Airway epithelial cell (primary cell): ENCODE measurements around a stretch of chr18.

DNA sequence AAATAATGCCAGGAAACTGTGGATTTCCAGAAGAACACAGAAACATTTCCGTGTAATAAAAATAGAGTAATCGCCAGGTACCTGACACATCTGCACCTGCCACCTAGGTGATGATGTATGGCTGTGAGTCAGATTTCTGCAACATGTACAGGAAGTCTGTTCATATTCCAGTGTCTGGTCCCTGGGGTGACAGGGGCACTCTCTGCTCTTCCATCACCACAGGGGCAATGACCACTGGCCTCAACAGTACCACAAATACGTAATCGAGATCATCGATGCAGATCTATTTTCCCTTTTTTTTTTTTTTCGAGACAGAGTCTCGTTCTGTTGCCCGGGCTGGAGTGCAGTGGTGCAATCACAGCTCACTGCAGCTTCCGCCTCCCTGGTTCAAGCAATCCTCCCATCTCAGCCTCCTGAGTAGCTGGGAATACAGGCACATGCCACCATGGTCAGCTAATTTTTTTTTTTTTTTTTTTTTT lies 101.2 kb upstream of the LPIN2 start:
- RAMPAGE, long total RNA: no peak

- RAMPAGE, long total RNA: no peak
Observed at GRCh38 chr18:3117476-3118091, 102.2 kb downstream of the MYOM1 start.

- RAMPAGE, long total RNA: no peak
Observed at GRCh38 chr18:3194723-3195544, 24.8 kb downstream of the MYOM1 start.

DNA sequence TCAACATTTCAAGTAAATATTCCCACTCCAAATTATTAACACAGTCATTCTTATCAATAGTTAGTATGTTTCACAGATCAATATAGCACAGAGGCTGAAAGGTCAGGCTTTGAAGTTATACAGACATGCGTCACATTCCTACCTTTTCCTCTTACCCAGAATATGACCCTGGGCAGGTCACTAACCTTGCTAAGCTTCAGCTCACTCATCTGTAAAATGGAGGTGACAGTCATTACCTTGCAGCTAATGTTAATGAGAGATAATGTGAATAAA lies 13.8 kb upstream of the MYL12A start:
- RAMPAGE, long total RNA: no peak

- RAMPAGE, long total RNA: no peak
Observed at GRCh38 chr18:3248572-3249182, 1.1 kb downstream of the MYL12A start.

- RAMPAGE, long total RNA: no peak
Observed at GRCh38 chr18:3250132-3250509, 2.5 kb downstream of the MYL12A start.

DNA sequence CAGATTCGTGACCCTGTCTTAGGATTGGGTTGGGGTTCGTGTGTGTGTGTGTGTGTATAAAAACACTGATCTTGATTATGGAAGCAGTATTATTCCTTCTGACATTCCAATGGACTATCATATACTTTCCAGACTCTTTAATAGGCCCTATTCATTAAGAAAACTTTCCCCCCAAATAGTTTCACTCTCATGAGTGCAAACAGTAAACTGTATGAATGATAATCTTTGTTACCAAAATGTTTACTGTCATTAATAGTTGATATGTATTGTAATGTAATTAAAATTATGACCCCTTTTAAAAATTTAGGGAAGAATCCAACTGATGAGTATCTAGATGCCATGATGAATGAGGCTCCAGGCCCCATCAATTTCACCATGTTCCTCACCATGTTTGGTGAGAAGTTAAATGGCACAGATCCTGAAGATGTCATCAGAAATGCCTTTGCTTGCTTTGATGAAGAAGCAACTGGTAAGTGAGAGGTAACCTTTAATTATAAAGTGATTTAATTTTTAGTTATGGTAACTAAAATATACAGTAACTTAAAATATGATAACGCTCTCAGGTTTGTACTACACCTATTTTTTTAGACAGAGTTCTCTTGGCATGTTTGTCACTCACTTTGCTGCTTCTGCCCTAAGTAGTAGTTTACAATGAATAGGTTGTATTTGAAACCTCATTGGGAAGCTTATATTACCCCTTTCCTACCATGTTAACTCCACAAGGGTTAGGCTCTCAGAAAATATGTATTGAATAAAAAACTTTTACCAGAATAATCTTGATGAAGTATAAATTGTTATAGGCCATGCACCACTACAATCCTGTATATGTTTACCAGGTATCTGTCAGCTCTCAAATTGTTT lies 6.2 kb downstream of the MYL12A start:
- RAMPAGE, long total RNA: no peak

GRCh38 chr18:3256511-3257111 lies 5.3 kb upstream of the MYL12B start:
- RAMPAGE, long total RNA: no peak

DNA sequence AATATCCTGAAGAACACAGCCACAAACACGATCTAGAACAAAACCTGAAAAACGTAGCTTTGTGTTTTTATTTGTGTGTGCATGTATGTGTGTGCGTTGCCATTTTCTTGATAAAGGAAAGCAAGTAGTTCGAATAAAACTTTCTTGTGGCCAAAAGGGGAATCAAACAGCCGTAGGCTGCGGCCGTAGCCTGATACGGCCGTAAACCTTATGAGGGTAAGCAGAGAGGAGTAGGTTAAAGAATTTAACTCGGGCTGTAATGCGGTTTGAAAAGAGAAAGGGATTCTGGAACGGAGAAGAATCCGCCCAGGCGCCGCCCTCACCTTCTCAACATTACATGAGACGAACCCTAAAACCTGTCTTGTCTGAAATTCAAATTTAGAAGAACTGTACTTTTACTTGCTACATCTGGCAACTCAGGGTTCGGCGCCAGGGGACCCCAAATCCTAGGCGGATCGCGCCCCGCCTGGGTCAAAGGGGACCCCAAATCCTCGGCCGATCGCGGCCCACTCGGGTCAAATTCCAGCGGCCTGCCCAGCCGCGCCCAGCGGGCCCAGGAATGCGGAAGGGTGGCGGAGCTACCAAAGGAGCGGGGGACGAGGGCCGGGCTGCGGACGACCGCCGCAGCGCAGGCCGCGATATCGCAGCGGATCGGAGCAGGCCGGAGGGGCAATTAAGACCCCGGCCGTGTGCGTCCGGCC lies 496 bp upstream of the MYL12B start:
- RAMPAGE, long total RNA: no peak

DNA sequence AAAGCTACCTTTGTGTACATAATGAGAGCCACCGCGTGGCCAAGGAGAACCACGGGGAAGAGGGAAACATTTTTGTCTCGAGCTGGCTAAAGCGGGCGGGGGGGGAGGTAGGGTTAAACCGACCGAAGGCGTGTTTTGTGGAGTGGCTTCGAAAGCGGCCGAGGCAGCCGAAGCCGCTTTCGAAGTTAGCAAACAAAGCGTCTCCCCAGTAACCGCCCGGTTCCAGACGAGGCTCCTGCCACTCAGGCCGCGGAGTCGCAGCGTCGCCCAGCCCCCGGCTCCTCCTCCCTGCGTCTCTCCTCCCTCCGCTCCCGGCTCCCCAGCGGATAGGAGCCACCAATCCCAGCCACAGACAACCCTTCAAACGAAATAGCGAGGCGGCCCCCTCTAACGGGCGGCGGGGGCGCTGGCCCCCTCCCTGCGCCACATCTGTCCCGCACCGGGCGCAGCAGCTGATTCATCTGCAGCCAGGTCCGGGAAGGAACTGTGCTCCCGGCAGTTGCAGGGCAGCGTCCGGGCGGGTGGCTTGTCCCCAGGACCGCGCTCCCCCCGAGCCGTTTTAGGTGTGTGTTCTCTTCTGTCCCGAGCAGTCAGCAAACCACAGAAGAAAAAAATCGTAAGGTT lies 1.9 kb upstream of the TGIF1 start:
- RAMPAGE, long total RNA: no peak

DNA sequence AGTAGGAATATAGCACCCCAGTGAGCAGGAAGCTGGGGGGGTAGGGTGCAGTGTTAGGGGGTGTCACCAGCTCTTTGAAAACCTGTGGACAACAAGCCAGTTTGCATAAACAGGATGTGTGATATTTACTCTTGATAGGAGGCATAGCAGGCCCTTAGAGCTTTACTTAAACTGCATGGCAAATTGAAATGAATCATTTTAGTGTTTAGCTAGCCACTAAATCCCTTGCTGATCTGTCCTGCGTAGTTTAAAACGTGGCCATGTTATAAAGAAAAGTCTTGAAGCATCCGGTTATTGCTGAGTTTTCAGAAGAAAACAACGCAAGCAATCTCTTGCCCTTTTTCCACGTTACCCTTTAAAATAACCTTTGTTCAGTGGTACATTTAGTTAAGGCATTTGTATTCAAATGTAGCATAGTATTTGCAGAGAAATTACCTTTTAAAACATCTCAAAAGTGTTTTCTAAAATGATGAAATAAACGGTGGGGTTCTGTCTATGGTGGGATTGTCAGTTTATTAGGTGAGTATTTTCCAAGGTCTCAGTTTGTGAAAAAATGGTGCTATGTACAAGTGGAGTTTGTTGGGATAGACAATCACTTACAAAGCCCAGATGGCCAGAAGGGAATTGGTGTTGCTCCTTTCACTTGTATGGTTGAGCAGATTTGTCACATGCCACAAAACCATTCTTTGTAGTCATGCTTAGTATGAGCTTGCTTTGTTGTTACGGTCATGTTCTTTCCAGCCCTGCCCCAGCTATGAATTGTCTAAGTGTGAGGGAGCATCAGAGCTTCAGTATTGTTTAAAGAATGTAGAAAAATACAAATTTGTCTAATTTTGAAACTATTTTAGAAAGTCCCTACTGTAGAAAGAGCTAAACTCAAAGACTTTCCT lies 8.7 kb downstream of the TGIF1 start:
- RAMPAGE, long total RNA: no peak

DNA sequence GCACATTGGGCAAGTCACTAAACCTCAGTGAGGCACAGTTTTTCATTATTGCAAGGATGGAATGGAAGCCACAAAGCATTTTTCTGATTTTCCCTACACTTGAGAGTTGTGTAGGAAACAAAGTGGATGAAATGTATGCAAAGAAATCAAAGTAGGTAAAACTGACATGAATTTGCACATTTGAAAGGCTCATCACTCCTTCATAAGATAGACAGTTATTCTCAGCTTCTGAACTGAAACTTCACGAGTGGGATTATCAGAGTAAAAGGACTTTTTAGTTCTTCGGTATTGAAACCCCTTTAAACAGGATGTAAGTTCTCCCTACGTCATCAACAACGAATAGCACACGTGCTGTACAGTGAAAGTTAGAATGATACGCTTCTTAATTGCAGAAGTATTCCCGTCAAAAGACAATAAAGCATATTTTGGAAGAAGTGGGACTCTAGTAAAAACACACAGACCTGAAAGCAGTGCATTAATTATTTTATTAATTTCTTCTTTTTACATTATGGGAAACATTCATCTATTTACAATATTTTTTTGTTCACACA lies 45.7 kb downstream of the TGIF1 start:
- RAMPAGE, long total RNA: no peak

DNA sequence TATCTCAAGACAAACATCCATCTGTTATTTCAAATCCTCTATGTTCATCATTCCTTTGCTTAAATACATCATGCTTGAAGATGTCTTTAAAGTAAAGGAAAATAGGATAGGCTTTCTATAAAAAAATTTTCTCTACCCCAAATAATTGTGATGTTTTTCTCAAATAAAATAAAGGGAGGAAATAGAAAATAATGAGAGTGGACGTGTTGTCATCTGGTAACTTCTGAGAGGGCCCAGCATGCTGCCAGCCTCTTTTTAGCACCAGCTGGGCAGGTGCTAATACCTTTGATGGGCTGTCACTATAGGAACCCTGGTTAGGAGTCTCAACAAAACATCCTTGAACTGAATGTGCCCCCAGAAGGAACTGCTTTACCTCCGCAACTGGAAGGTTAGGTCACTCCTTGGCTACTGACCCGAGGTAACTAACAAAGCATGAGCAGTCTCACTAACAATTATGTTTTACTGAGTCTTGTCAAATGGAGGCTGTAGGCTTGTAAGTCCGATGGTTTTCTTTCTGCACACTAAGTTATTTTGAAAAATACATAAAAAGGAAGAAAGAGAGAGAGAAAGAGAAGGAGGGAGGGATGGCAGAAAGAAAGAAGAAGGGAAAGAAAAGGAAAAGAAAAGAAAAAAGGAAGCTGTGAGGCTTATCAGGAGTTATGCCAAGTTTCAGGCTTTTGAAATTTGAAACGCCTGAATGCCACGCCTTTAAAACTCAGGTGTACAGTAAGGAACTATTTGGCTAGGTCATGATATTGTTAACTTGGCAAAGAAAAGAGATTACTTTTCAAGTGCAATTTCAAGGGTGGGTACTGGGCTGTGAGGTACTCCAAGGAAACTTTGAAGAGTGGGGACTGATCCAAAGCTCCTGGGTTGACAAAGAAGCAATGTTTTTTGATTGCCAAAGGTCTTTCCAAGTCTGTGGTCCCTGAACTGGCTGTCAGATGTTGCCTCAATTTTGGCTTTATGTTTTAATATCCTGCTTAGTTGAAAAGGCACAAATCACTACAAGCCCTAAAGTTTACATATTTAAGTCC lies 91.0 kb downstream of the TGIF1 start:
- RAMPAGE, long total RNA: no peak

DNA sequence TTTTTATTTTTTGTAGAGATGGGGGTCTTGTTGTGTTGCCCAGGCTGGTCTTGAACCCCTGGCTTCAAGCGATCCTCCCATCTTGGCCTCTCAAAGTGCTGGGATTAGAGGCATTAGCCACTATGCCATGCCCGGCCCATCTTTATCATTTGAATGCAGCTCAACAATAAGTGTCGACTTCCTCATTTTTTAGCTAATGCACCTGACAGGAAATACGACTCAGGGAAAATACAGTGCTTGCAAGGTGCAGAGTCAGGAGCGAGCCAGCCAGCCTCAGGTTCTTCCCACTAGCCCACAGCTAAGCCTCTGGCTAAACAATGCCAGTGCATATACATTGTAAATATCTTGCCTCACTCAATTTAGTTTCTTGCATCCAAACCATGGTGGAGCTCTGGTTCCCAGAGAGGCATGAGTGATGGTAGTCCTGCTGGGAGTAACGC lies 135.0 kb downstream of the TGIF1 start:
- RAMPAGE, long total RNA: no peak

DNA sequence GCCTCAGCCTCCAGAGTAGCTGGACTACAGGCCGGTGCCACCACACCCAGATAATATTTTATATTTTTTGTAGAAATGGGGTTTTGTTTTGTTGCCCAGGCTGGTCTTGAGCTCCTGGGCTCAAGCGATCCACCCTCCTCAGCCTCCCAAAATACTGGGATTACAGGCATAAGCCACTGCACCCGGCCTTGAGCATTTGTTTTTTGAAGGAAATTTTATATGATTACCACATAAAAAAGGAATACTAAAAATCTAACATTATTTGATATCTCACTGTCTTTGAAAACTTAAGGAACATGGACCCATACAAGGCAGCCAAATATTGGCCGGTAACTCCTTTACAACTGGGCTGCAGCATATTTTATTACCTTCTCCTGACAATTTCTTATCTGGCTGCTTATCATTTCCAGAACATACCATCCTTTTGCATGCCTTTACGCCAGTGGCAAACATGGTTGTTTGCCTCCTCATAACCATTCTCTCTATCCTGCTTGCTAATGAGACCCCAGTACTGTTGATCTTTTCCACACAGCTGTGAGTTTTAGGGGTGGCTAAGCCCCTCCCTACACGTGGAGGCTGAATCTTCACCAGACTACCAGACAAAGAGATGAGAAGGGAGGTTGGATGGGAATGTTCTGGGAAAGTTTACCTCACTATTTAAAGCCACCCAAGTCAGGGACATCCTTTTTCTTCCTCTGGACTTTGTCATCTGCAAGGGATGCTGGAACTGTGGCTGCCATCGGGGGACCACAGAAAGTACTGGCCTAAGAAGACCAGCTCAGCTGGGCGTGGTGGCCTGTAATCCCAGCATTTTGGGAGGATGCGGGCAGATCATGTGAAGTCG lies 157.5 kb downstream of the TGIF1 start:
- RAMPAGE, long total RNA: no peak

DNA sequence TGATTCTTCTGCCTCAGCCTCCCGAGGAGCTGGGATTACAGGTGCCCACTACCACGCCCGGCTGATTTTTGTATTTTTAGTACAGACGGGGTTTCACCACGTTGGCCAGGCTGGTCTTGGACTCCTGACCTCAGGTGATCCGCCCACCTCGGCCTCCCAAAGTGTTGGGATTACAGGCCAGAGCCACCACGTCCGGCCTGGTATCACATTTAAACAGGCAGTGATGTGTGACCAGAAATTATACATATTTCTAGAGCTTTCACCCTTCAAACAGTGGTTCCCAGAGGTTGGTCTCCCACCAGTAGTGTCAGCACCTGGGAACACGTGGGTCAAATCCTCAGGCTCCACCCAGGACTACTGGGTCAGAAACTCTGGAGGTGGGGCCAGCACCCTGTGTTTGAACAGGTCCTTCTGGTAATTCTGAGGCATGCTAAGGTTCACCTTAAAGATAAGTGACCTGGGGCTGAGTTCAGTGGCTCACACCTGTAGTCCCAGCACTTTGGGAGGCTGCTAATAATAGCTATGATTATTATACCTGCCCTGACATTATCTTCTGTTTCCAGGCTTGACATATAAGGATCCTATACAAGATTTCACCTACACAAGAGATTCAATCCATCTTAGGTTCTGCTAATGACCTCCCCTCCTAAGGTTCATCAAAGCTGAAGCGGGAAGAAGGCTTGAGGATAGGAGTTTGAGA lies 170.8 kb downstream of the TGIF1 start:
- RAMPAGE, long total RNA: no peak

- RAMPAGE, long total RNA: no peak
Observed at GRCh38 chr18:3910469-3911248, 460.7 kb downstream of the TGIF1 start.

DNA sequence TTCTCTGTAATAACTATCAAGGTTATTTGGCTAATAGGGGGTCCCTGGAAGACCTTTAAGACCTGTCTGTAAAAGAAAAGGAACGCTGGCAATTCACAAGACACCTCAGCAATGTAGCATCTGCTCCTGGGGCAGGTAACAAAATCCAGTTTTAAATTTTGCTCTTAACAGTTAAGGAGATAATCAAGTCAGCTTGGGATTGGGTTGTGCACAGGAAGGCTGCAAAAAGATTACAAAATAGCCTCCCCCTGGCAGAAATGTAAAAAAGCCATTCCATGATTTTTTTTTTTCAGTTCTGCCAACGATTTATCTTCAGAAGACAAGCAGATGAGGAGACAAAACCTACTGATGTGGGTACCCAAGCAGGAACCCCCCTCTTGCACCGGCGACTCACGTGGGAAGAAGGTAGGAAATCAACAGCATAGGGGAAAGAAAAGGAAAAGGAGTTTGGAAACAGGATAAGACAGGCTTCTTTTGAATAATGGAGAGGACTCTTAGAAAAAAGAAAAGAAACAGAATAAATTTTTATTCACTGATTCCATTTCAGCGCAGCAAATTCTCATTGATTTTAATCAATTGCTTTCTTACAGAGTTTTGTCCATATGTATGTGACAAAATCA lies 462.2 kb downstream of the DLGAP1 start:
- RAMPAGE, long total RNA: no peak

GRCh38 chr18:4691817-4692293 lies 236.7 kb upstream of the DLGAP1 start:
- RAMPAGE, long total RNA: no peak

GRCh38 chr18:5456578-5457093 lies 87.2 kb downstream of the EPB41L3 start:
- RAMPAGE, long total RNA: no peak